GM23248 (cell line): ENCODE measurements around the gene AGFG1.

- RAMPAGE, long total RNA, result no peak
These were observed at the start of gene AGFG1 for GRCh38 chr2:227471779-227472660. Gene AGFG1, plus strand, starts transcription at chr2:227472156.

- RAMPAGE, long total RNA, result no peak
These were observed 17.4 kb upstream of the DAW1 start for GRCh38 chr2:227854061-227854336.

DNA sequence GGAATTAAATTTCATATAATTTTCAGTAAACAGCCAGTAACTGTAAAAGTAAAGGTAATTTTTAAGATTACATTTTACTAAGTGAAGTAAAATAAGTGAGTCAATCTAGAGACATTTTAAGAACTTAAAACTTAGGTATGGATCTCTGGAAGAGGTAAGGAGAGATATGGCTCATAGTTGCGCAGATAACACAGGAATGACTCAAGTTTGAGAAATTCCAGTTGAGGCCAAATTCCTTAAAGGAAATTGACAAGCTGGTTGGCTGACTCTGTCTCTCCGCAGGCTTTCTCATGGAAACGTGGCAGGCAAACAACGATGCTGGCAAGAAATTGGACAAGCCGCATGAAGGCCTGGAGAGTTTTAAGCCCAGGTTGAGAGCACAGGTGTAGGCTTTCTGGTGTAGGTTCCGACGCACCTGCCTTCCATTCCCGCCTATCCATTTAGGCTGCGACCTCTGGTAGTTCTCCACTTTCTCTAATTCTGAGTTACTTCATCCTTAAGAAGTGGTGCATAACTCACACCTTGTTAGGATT lies 698 bp upstream of the DAW1 start:
- RAMPAGE, long total RNA, result no peak

DNA sequence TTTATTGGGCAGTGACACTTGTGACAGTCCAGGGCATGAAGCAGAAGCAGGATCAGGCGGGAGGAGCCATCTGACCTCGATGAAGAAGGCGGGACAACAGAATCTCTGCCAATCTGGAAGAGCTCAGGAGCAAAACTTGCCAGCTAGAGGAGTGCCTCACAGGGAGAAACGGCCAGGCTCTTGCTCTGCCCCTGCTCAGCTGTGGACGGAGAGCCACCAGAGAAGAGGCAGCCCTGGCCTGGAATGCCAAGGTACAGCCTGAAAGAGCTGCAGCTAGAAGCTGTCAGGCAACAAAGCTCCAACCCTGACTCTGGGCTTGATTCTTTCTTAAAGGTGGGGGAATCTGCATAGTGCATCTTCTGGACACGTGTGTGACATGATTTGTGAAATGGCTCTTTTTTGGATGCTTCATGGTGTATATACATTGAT lies 16.9 kb downstream of the DAW1 start:
- RAMPAGE, long total RNA, result no peak

DNA sequence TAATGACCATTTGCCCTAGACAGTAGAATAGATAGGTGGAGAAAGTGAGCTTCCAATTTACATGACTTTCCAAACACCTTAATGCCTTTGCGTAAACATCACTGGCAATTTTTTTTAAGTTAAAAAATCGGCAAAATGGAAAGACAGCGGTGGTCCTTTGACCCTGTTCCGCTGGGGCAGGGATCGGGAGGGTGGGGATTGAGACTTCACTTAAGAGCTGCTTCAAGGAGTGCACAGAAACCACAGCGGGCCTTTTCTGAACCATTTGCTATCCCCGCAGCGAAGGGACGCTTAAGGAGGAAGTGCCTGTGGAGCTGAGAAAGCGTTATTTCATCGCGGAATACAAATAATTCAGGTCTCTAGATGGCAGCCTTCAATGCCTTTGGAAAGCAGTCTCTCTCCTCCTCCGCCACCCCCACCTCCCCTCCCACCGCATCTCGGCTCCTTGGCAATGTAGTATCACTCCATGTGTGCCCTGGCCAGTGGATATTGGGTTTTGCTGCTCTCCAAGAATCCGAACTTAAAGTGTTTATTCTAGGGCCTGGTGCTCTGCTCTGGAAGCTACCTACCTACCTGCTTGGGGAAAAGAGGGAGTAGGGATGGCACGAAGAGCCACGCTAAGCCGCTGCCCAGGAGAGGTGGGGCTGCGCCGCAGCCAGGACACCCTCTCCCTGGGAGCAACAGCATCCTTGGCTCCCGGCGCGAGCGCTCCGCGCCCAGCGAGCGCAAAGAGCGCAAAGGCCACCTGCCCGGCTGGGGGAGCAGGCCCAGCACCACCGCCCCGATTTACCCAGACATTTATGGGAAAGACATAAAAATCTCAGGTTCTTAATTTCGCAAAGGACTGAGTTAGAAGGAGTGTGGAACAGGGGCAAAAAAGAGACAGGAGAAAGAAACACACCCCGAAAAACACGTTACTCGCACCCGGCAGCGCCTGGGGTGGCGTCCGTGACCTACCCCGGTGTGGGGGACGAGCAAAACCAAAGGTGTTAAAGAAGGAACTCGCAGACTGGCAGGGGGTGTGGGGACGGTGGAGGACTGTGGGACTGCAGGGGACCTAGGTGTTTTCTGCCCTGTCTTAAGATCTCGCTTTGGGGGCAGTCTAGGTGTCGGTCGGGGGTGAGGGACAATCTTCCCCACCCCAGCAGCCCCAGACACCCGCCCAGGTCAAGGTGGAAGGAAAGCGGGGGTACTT lies 1.1 kb downstream of the SPHKAP start:
- RAMPAGE, long total RNA, result no peak

DNA sequence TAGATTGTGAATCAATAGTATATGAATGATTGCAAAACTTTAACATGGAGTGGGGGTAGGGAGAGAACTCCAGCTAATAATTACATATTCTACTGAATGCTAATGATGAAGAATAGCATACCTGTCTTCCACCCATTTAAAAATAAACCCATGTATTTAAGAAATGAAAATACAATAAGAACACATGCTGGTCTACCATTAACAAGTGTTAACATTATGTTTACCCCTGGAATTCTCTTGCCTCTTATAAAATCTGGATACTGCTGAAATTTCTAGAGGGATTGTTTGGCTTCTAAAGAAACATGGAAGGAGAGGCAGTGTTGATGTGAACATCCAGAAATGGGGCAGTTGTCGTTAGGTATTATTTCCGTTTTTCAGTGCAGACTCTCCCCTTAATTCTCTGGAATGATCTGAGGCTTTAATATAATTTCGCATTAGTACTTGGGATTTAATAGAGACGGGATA lies 285.0 kb upstream of the SPHKAP start:
- RAMPAGE, long total RNA, result no peak

- RAMPAGE, long total RNA, result no peak
These were observed 386.7 kb upstream of the SPHKAP start for GRCh38 chr2:228568045-228568653.

DNA sequence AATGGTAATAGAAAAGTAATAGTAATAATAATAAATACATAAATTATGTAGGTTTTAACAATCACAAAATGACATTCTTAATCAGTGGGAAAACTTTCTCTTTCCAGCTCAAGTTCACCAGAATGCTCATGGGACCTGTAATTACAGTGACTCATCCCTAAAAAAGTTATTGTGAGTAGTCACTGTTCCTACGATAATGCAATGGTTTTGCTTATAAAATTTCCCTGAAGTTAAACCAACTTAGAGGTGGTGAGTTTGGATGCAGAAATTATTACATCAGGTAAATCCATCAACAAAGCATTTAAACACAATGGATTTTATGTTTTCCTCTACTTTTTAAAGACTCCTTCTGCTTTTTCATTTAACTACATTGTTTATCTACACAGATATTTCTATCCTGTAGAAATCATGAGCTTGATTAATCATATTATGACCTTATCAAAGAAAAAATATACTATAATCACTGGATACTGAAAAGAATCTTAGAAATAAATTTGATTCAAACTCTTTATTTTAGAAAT lies 502.2 kb downstream of the PID1 start:
- RAMPAGE, long total RNA, result no peak

DNA sequence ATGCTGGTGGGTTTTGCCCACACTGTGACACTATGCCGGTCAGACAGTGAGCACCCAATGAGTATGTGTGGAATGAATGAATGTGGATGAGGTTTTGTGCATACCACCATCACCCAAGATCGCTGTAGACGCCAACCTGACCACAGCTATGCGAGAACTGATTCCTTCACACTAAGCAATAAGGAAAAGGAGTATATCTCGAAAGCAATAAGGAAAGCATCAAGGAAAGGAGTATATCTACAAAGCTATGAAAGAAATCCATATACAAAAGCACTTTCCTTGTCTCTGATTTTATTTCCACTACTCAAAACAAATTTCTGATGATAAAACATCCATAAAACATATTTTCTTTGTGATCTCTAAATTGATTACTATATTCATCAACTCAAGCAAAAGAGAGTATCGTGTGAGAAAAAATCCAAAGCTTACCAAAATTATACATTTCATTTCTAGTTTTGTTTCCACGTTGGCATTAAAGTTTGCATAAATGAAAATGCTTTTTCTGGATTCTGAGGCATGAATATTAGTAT lies 116.5 kb downstream of the PID1 start:
- RAMPAGE, long total RNA, result no peak

GRCh38 chr2:229160334-229160645 lies 110.8 kb downstream of the PID1 start:
- RAMPAGE, long total RNA, result no peak

- RAMPAGE, long total RNA, result no peak
These were observed 69.7 kb downstream of the PID1 start for GRCh38 chr2:229201257-229201940.

DNA sequence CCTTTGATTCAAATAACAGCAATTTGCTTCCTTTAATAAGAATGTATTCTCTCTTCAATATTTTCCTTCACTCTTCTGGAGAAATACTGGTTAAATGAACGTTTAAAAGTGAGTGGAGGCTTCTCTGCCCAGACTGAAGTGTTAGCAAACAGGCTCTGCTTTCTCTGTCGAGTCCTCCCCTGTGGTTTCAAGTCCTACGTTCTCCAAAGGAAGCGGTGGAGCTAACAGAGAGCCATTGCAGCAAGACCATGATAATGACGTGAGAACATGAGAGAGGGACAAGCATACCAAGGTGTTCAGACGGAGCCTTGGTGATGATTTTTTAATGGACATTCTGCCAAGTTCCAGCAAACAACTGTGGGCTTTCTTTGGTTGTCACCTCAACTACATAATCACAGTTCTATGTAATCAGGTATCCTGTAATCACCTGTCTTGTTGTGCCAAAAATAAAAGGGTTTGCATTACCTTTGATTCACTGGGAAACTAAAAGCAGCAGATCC lies 26.2 kb upstream of the PID1 start:
- RAMPAGE, long total RNA, result no peak

- RAMPAGE, long total RNA, result no peak
These were observed 29.8 kb upstream of the PID1 start for GRCh38 chr2:229300983-229301270.

DNA sequence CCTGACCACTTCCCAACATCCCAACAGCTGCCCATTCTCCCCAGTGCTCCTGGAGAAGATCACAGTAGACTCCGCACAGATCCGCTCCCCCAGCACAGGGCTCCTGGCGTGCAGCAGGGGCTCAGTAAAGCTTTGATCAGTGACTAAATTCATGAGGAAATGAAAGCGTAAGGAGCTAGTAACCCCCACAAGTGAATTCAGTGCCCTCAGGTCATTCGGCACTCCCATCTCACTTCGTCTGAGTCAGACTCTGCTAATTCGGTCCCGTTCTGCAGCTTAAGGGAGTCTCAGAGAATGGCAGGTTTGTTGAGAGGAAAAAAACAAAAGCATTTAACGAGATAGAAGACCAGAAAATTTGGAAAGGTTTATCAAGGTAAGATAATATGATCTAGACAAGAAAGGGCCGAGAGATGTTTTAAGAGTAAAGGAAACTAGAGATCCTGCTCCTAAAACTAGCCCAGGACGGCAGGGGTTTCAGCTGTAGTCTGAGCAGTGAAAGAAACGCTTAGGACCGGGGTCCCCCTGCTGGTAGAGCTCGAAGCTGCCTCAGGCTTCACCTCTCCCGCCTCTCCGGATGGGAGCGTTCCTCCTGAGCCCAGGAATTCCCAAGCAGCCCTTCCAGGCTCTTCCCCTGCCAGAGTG lies 127.5 kb downstream of the DNER start:
- RAMPAGE, long total RNA, result no peak

DNA sequence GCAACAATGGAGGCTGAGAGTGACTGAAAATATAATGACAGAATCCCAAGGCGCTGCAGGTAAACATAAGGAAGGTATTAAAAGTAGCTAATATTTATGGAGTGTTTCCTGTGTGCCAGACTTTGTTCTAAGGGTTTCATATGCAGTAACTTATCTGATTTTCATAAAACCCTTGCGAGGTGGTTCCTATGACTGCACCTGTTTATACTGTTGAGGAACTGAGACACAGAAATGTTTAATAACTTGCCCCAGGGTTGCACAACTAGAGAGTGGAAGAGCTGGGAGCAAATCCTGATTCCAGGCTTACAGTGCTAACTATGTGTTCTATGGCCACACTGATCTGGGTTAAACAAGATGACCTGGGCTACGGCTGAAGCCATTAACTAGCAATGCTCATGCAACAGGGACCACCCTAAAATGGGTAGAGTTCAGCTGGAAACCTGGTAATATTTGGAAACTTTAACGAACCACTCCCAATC lies 2.3 kb downstream of the SP110 start:
- RAMPAGE, long total RNA, result no peak

GRCh38 chr2:230224525-230224874 lies 1.0 kb upstream of the SP140 start:
- RAMPAGE, long total RNA, result no peak

DNA sequence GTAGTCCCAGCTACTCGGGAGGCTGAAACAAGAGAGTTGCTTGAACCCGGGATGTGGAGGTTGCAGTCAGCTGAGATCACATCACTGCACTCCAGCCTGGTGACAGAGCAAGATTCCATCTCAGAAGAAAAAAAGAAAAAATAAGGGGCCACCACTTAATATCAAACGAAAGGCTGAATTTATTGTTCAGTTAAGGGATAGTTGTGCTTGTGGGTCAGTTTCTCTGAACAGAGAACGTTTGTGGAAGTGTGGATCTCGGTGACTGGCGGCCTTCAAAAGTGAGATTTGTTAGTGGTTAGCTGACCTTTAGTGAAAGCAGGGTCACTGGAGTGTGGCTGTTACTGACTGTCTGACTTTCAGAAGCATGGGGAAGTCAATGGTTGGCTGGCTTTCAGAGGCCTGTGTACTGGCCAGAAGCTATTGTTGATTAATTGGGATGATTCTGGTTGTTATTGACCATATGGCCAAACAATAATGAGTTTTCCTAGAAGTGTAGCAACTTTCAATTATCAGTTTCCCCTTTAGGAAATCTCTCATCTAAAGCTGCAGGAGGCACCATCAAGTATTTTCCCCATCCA lies 32.2 kb downstream of the SP140 start:
- RAMPAGE, long total RNA, result no peak

DNA sequence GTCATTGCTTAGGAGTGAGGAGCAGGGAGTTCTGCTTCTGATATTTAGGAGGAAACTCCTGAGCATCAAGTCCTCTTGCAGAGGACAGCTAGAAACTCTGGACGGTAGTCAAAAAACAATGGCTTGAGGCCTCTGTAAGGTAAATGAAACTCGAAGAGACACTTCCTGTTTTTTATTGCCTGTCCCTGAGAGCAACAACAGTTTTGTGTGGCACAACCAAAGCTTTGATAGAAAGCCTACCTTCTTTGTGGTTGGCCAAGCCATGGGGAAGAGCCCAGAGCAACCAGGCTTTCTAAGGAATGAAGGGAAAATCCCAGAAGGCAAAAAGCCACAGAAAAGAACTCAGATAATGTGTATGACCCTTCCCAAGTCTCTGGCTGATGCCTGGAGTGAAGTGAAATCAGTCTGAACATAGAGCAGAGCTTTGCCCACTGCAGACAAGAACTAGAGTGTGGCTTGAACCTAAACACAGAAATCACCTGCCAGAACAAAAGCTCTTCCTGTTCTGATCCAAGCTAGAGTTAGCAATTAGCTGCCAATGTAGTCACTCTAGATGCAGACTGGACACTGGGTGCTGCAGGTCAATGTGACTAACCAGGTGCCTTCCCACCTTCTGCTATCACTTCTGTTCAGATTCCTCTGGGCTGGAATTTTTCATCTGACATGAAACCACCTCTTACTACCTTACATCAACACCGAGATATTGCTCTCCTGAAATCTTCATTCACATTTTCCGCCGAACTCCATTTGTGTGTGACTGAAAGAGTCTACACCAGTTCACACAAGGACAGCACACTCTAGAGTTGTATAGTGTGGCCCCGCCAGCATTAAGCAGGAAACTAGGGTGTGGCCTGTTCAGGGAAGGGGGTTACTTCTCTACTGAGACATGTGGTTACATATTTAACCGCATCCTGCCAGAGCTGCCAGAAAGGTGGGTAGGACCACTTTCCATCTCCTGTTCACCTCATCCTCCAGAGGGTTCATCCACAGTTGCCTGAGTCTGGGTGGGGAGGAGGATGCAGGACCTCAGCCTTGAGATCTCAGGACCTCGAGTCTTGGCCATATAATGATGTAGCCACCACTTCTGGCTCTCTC lies 8.1 kb upstream of the SP140L start:
- RAMPAGE, long total RNA, result no peak

DNA sequence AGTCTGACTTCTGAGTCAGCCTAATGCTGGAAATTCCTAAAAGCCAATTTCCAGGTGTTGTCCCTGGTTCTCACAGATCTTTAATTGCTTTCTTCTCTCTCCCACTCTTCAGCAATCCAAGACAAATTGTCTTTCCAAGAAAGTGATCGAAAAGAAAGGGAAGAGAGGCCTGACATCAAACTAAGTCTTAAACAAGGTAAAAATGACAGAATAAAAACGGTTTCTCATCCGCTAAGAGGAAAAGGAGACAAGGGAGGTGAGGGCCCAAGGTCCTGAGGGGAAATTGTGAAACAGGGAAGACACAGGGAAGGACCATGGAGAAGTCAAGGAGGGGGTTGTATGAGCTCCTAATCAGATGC lies 34.5 kb downstream of the SP140L start:
- RAMPAGE, long total RNA, result no peak

- RAMPAGE, long total RNA, result no peak
These were observed 6.4 kb upstream of the SP100 start for GRCh38 chr2:230409638-230409934.